Spleen (tissue), 7 donors: ENCODE results near the gene ATOX1.

- PRO-cap, 4 experiments: peak in 1 of 4 experiments; most common minus-strand start chr5:151098375 (in 1)
- RAMPAGE, long total RNA, 4 experiments: no peak in any of the 4 experiments
Observed at GRCh38 chr5:151098081-151098628, 17.3 kb upstream of the TNIP1 start.

DNA sequence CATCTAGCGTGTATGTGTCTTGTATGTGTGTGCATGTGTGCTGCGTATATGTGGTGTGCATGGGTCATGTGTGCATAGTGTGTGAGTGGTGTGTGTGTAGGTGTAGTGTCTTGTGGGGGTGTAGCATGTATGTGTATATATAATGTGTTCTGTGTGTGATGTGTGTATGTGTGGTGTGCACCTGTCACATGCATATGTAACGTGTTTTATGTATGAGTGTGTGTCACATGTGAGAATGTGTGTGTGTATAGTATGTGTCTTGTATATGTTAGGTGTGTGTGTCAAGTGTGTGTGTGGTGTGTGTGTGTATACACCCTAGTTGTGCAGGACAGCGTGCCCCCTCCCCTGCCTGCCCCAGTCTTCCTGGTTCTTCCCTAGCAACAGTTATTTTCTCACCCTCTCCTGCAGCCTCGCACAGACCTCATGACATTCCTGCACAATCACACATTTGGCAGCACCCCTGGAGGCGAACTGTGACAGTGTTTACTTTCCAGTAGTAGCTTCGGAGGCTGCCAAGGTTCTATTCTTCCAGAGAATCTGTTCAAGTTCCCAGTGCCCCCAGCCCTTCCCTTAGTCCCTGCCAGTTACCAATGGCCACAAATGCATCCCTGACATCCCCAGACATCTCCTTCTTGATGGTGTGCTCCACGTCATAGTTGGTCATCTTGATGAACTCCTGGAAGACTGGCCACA is 27.2 kb upstream of the TNIP1 start:
- PRO-cap, 4 experiments: no peak in any of the 4 experiments
- RAMPAGE, long total RNA, 4 experiments: no peak in any of the 4 experiments

GRCh38 chr5:151217553-151218030 is 6.3 kb downstream of the CCDC69 start:
- PRO-cap, 4 experiments: no peak in any of the 4 experiments
- RAMPAGE, long total RNA, 4 experiments: no peak in any of the 4 experiments

DNA sequence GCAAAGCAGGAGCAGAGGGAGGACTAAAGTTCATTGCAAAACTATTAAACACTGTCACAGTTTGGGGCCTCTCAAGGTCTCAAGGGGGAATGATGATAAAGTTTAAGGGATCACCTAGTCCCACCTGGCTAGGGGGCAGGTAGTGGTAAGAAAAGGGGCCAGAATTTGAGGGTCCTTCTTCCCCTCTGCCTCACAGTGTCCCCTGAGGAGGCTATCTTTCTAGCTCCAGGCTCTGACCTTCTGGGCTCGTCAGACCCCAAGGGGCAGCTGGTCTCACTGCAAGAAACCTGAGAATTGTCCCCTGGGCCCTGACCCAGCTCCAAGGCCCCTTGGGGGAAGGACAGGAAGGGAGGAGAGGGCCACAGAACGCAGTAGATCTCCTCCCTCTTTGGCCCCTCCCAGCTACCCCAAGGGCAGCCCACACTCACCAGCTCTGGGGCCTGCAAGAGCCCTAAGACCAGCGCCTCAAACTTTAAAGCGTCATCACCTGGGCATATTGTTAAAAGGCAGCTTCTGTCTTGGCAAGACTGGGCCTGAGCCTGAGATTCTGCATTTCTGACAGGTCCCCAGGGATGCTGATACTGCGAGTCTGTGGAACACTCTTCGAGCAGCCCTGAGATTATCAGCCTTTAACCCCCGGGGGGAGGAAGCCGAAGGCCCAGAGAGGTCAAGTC is 841 bp downstream of the CCDC69 start:
- PRO-cap, 4 experiments: peak in 4 of 4 experiments; most common plus-strand start position 475 of the sequence (in 4); most common minus-strand start position 287 of the sequence (in 1)
- RAMPAGE, long total RNA, 4 experiments: no peak in any of the 4 experiments

DNA sequence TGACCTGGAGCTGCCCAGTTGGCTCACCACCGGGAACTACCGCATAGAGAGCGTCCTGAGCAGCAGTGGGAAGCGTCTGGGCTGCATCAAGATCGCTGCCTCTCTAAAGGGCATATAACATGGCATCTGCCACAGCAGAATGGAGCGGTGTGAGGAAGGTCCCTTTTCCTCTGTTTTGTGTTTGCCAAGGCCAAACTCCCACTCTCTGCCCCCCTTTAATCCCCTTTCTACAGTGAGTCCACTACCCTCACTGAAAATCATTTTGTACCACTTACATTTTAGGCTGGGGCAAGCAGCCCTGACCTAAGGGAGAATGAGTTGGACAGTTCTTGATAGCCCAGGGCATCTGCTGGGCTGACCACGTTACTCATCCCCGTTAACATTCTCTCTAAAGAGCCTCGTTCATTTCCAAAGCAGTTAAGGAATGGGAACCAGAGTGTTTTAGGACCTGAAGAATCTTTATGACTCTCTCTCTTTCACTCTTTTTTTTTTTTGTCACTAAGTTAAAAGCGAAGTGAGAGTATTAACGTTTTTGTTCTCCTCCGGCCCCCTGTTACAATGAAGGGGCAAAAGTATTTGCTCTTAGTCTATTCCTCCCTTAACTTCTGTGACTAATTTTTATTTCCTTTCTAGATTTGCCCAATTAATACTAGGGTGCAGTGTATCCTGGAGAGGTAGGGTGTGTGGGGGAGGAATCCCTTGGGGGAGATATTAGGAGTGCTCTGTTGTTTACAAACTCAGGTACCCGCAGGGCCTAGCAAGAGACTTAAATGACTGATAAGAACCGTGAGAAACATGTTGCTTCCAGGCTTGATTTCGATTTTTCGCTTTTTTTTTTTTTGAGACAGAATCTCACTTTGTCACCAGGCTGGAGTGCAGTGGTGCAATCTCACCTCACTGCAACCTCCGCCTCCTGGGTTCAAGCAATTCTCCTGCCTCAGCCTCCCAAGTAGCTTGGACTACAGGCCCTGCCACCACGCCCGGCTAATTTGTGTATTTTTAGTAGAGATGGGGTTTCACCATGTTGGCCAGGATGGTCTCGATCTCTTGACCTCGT is 14.7 kb downstream of the GM2A start:
- PRO-cap, 4 experiments: no peak in any of the 4 experiments
- RAMPAGE, long total RNA, 4 experiments: no peak in any of the 4 experiments

DNA sequence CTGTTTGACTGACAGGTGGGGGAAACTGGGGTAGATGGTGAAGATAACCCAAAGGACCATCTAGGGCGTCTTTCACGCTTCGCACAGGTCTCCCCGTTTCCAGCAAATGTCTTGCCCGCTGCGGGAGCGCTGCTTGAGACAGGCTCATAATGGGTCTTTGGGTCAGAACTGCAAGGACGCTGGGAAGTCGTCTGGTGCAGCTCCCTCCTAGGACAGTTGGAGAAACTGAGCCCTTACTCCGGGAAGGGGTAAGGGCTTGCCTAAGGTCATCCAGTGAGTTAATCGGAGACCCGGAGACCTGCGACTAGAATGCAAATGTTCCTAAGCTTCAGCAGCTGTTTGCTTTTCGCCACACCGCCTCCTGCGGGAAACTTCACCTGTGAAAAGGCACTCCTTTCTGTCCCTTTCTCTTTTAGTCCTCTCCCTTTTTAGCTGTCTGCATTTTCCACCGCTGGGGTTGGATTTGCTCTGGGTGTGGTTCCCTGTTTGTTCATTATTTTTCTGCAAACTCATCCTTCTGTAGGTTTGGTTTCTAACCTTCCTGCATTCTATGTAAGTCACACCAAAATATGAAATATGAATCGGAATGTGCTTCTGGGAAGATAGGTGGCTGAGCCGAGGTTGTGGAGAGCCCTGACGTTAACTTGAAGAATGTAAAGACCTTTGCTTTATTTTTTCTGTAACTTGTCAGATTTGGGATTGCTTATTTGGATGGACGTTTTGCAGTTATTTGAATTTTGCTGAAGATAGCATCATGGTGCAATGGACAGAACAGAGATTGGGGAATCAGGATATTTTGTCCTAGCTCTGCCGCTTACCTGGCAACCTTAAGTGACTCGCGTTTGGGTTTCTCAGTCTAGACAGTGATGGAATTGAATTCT is 816 bp downstream of the SLC36A1 start:
- PRO-cap, 4 experiments: no peak in any of the 4 experiments
- RAMPAGE, long total RNA, 4 experiments: no peak in any of the 4 experiments

DNA sequence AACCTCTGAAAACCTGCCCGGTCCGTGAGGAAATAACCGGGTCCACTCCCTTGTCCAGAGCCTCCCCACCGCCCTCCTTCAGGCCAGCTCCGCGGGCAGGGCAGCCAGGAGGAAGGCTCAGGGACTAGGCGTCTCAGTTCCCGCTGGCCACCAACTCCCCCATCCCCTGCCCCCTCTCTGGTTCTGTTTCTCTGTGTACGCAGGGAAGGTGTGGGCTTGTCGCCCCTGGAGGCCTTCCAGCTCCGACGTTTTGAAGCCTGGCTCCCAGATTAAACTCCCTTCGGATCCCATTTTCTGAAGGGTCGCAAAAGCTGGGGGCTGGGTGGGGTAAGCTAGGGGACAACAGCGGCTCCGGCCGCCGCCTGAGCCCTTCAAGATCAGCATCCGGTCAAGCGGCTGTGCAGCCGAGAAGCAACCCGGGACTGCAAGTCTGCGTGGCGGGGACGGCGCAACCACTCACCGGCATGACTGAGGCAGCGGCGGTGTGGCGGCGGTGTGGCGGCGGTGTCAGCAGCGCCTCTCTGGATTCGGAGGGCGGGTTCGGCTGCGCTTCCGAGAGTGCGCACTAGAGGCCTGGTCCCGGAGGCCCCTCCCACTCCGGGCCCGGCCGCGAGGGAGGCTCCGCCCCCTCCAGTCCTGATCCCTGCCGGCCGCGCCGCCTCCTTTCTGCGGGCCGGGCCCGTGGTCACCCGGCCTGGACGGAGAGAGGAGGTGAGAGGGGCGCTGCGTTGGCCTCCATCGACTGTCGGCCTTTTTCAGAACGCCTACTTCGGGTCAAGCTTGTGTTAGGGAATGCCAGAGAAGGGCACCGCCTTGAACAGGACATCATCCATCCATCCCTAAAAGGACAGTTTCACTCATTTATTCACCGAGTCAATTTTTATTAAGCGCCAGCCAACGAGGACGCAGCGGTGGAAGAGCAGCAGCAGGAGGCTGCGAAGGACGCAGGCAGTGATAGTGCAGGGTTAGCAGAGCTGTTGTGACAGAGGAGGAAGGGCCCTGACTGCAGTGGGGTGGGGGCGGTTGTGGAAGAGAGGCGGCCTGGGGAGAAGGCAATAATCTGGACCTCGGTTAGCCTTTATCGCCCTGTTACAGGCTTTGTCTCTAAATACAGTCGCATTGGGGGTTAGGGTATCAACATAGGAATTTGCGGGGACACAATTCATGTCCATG is at the start of gene ATOX1:
Gene ATOX1 (minus strand): TSS at position 546 of the 1,173 bp plus-strand sequence.
- PRO-cap, 4 experiments: peak in 4 of 4 experiments; most common plus-strand start position 633 of the sequence (in 4); most common minus-strand start position 523 of the sequence (in 4)
- RAMPAGE, long total RNA, 4 experiments: start-site peak on the minus strand in 4 of 4 experiments, centred at positions 504 to 511 of the sequence, 373 to 711 reads per replicate

GRCh38 chr5:151773214-151773573 is 1.4 kb downstream of the G3BP1 start:
- PRO-cap, 4 experiments: no peak in any of the 4 experiments
- RAMPAGE, long total RNA, 4 experiments: no peak in any of the 4 experiments

GRCh38 chr5:151773574-151773894 is 1.8 kb downstream of the G3BP1 start:
- PRO-cap, 4 experiments: no peak in any of the 4 experiments
- RAMPAGE, long total RNA, 4 experiments: no peak in any of the 4 experiments

DNA sequence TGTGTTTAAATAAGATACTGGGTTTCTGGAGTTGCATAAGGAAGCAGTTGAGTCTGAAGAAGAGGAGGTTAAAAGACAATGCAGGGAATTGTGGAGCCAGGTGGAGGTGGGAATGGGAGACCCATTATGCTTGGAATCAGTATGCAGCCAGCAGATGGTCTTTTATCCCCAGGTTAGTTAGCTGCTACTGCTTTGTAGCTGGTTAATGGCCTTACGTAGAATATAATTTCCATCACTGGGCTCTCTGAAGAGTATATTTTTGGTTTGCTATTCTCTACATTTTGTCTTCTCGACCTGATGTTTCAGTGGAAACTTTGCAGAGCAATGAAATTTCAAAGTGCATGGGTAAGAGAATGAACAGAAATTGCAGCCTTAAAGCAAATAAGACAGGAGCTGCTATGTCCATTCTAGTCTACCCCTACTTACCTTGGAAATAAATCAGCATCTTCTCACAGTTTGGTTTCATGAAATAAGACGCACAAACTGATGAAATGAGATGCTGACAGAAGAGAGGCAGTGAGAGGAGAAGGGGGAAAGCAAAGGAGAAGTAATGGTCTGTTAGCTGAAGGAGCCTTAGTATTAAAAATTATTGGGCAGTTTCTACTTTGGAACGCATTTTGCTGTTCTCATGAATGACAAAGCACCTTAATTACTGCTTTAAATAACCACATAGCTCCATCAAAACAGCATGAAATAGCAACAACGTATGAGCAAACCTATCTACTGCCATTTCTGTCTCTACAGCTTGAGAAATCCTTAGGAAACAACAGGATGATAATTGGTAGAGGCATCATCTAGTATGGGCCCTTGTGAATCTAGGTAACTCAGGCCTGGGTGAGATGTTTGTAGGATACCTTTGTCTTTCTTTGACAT is 45.0 kb downstream of the G3BP1 start:
- PRO-cap, 4 experiments: no peak in any of the 4 experiments
- RAMPAGE, long total RNA, 4 experiments: no peak in any of the 4 experiments

DNA sequence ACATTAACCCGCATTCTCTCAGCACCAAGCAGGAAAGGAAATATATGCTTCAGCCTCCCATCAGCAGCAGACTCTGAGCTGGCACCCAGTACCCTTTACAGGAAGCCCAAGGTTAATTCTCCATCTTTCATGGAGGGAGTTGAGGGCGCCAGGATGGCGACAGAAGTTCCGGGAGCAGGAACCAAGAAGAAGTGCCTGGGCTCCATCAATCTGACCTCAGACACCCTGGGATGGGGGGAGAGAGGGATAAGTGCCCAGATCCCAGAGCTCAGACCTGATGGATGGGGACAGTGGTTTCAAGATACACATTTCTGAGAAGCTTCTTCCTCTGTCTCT is 192.4 kb downstream of the GRIA1 start:
- PRO-cap, 4 experiments: peak in 1 of 4 experiments; most common minus-strand start position 283 of the sequence (in 1)
- RAMPAGE, long total RNA, 4 experiments: no peak in any of the 4 experiments

GRCh38 chr5:154026208-154026587 is 12.5 kb downstream of the FAM114A2 start:
- PRO-cap, 4 experiments: no peak in any of the 4 experiments
- RAMPAGE, long total RNA, 4 experiments: no peak in any of the 4 experiments

GRCh38 chr5:154774216-154774833 is 19.1 kb downstream of the LARP1 start:
- PRO-cap, 4 experiments: no peak in any of the 4 experiments
- RAMPAGE, long total RNA, 4 experiments: no peak in any of the 4 experiments

GRCh38 chr5:154779865-154780513 is 24.8 kb downstream of the LARP1 start:
- PRO-cap, 4 experiments: no peak in any of the 4 experiments
- RAMPAGE, long total RNA, 4 experiments: start-site peak on the plus strand in 1 of 4 experiments, at chr5:154779908-154780440 at its widest, 5 to 6 reads per replicate

GRCh38 chr5:154790017-154790917 is 35.1 kb downstream of the LARP1 start:
- PRO-cap, 4 experiments: no peak in any of the 4 experiments
- RAMPAGE, long total RNA, 4 experiments: start-site peak on the plus strand in 1 of 4 experiments, at chr5:154790328-154790342 at its widest, 21 reads per replicate

DNA sequence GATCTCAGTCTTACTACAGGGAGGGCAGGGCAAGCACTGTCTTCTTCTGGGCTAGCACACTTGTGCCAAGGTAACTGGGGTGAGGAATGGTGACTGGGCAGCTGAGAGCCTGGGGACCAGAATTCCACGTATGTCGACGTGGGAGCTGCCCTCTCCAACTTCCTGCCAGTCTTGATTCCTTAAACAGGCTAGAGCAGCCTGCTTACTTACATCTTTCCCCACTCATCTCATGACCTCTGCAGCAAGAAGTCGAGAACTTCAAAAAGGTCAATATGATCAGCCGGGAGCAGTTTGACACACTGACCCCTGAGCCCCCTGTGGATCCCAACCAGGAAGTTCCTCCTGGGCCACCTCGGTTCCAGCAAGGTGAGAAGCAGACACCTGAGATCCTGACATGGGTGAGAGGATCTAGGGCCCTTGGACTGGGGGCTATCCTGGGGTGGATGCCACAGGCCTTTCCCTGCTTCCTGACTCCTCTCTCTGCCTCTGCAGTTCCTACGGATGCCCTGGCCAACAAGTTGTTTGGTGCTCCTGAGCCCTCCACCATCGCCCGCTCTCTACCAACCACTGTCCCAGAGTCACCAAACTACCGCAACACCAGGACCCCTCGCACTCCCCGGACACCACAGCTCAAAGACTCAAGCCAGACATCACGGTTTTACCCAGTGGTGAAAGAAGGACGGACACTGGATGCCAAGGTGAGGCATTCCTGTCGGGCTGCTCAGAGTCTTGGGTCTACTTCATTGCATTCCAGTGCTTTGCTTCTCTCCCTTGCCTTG is 47.2 kb downstream of the FAXDC2 start:
- PRO-cap, 4 experiments: no peak in any of the 4 experiments
- RAMPAGE, long total RNA, 4 experiments: no peak in any of the 4 experiments

DNA sequence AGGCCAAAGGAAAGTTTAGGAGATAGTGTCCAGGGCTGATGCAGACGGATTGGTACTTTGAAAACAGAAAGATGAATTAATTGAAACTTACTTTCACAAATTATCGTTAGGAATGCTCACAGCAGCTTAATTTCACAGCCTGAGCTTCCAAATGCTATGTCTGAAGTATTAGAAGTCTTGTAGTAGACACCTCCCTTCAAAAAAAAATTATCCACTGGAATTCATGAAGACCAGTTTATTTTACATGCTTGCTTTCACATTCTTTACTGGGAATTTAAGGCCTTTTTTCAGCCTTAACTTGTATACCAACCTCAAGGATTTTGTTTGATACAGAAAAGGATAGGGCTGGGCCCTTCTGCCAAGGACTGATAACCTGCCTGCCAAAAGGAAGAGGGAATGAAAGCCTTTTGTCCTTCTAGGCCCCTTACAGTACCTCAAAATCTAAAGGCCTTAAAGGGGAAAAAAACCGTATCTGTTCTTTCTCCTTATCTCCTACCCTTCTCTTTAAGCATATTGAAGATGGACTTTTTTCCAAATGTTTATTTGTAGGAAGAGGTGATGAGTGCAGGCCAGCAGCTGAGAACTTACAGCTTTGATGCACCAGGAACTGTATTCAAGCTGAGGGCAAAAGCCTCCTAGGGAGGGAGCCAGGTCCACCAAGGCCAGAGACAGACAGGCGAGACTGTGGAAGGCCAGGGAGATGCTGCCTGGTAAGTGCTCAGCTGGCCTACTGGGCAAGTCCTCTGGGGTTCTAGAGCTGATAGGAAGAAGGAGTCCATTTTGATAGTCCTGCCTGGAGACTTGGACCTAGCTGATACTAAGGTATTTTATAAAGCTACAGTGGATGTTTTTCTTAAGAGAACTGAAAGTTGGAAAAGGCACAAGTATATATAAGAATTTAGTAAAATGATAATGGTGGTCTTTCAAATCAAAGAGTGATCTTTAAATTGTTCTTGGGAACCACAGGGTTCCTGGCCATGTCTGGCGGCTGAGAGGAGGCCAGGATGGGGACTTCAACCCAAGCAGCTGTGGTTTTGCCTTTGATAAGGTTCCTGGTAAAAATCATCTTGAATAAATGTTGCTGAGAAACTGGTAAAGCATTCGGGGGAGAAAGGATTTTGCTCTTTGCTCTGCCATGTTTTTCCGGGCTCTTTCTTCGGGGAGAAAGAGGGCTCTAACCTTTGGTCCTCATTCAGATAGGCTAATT is 31.7 kb downstream of the FAXDC2 start:
- PRO-cap, 4 experiments: no peak in any of the 4 experiments
- RAMPAGE, long total RNA, 4 experiments: no peak in any of the 4 experiments

- PRO-cap, 4 experiments: no peak in any of the 4 experiments
- RAMPAGE, long total RNA, 4 experiments: no peak in any of the 4 experiments
Observed at GRCh38 chr5:154837494-154837917, 12.9 kb downstream of the FAXDC2 start.

DNA sequence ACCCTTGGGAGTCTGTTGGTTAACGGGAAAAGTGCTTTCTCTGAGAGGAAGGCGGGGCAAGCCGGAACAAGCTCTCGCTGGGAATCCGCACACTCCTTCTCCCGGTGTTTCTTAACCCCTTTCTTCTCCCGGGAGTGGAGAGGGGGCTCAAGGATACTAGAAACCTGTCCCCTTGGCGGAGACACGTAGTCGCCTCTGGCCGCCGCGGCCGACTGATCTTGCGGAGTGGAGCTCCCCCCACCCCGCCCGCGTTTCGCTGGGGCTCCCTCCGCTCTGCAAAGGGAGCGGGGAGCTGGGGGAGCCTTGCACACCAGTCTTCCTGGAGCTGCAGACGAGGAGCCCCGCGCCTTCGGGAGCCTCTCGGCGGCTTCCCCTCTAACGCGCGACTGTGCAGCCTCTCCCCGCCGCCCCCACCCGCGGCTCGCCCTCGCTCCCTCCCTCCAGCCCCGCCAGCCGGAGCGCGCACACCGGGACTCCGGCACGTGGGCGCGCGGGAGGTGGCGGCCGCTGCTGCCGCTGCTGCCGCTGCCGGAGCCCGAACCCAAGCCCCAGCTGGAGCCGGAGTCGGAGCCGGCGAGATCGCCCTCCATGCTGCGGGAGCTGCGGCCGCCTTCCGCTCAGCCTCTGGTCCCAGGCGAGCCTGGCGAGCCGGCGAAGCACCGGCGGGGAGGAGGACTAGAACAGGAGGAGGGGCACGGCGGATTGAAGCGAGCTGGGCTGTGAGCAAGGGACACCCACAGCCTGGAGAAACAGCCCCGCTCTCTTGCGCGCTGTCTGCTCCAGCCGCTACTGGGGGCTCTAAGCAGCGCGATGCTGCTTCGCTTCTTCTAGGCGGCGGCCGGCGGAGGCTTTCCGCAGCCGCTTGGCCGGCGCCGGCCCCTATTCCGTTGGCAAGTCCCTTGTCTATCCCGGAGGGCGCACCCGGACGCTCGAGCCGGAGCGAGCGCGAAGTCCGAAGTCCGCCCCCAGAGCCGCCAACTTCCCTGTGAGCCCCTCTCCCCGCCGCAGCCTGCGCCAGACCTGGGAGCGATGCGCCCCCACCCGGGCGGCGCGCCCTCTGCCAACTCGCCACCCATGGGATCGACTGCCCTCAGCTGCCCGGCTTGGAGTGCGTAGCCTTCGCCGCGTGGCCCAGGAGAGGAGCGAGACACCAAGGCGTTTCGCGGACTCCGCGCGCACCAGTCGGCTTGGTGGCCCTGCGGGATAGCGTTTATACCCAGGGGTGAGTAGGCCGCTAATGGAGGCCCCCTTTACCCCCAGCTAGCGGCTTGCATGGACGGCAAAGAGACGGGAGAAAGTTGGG is 598.7 kb upstream of the SGCD start:
- PRO-cap, 4 experiments: peak in 1 of 4 experiments; most common plus-strand start position 481 of the sequence (in 1)
- RAMPAGE, long total RNA, 4 experiments: no peak in any of the 4 experiments

DNA sequence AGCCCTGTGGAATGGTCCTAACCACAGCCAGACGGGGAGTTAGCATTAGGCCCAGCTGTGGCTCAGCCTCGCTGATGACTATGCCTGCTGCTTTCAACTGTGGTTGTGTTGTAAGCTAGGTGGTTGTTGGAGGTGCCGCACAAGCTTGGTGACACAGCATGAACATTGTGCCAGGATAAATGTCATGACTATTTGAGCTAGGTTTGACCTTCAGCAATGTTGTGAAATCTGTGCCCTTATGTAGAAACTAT is 40.7 kb downstream of the SGCD start:
- PRO-cap, 4 experiments: no peak in any of the 4 experiments
- RAMPAGE, long total RNA, 4 experiments: no peak in any of the 4 experiments